AG10803 (cell line): ENCODE measurements around a stretch of chr12.

DNA sequence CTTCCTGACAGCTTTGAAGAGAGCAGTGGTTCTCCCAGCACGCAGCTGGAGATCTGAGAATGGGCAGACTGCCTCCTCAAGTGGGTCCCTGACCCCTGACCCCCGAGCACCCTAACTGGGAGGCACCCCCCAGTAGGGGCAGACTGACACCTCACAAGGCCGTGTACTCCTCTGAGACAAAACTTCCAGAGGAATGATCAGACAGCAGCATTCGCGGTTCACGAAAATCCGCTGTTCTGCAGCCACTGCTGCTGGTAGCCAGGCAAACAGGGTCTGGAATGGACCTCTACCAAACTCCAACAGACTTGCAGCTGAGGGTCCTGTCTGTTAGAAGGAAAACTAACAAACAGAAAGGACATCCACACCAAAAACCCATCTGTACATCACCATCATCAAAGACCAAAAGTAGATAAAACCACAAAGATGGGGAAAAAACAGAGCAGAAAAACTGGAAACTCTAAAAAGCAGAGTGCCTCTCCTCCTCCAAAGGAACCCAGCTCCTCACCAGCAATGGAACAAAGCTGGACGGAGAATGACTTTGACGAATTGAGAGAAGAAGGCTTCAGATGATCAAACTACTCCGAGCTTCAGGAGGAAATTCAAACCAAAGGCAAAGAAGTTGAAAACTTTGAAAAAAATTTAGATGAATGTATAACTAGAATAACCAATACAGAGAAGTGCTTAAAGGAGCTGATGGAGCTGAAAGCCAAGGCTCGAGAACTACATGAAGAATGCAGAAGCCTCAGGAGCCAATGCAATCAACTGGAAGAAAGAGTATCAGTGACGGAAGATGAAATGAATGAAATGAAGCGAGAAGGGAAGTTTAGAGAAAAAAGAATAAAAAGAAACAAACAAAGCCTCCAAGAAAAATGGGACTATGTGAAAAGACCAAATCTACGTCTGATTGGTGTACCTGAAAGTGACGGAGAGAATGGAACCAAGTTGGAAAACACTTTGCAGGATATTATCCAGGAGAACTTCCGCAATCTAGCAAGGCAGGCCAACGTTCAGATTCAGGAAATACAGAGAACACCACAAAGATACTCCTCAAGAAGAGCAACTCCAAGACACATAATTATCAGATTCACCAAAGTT is 207.3 kb downstream of the SLC38A4 start:
- RRBS, result no CpG with 5 or more reads among the region's 17 CpGs

GRCh38 chr12:46659669-46660345 is 166.0 kb downstream of the SLC38A4 start:
- RRBS, result 47% methylated on average over 3 of the region's 4 CpGs

- RRBS, result no CpG with 5 or more reads among the region's 2 CpGs
Observed at GRCh38 chr12:46814067-46814591, 11.7 kb downstream of the SLC38A4 start.

DNA sequence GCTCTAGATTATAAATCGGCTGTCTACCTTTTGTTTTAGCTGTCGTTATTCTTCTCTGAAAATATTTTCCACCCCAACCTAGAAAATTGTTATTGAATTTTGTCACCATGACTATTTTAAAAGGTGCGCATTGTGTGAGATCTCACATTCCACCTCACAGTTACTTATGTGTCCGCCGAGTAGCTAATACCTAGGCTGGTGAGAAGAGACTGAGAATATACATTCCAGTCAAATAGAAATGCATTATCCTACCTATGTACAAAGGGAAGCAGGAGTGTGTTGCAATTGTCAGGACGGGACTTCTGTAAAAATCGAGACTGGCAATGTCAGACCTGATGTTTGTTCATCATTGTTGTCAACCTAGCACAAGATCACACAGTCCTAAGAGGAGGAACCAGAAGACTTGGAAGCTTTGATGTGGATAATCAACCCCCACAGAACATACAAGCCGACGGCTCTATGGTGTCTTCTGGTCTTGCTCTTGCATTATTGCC is 108.8 kb upstream of the SLC38A4 start:
- RRBS, result no CpG with 5 or more reads among the region's 9 CpGs

DNA sequence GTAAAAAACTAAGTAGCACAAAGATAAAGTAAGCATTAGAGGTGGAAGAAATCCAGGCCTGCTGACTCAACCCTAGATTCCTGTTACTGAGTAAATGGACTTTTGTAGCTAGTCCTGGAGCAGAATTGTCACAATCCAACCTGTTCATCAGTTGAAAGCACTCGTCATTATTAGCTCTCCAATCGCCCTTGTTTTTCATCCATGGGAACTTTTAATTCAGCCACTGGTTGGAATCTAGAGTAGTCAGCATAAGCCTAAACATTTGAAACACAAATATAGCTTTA is 139.5 kb upstream of the AMIGO2 start:
- RRBS, result no CpG with 5 or more reads among the region's 2 CpGs

- RRBS, result no CpG with 5 or more reads among the region's 14 CpGs
Observed at GRCh38 chr12:47249580-47250678, 170.2 kb upstream of the AMIGO2 start.

DNA sequence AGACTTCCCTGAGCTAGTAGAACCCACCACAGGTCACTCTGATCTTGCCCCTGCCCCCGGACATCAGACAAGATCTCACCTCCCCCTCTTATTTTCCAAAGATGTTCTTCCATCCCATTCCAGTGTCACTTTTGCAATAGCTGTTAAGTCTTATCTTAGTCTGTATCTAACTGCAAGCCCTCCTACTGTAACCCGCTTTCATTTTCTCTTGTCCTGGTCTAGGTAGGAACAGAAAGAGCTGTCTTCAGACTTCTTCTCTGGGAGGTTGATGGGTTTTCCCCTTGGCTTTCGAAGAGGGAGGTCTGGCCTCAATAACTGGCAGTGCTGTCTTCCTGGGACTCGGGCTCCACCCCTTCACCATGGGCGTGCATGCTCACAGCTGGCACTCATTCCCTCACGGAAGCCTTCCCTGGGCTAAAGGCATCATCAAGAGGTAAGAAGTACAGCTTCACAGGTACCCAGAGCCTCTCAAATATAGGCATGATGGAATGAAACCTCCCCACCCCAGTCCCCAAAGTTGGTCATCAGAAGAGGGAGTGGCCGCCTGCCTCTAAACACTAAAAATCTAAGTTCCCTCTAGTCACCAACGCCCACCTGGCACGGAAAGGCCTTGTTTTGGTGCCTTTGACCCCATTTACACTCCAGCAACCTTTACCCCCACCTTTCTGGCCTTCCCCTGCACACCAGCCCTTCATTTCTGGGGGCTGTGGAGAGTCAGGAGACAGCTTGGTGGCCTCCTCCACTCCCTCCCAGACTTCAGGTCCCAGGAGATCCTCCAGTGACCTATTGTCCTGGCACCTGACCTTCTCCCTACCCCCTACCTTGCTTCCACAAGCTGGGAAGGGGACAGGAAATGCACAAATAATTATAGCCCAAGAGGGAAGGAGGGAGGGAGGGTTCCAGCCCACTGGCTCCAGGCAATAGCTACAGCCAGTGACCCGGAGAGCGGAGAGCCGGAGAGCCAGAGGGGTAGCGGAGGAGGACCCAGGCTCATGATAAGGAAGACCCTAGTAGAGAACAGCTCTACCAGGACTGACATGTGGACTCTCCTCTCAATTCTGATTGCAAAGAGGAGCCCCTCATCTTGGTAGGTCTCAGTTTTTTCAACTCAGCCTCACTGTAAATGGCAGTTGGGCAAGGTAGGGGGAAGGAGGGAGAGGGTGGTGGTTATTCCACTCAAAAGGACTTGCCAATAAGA is 2.8 kb downstream of the RAPGEF3 start:
- RRBS, result no CpG with 5 or more reads among the region's 13 CpGs

DNA sequence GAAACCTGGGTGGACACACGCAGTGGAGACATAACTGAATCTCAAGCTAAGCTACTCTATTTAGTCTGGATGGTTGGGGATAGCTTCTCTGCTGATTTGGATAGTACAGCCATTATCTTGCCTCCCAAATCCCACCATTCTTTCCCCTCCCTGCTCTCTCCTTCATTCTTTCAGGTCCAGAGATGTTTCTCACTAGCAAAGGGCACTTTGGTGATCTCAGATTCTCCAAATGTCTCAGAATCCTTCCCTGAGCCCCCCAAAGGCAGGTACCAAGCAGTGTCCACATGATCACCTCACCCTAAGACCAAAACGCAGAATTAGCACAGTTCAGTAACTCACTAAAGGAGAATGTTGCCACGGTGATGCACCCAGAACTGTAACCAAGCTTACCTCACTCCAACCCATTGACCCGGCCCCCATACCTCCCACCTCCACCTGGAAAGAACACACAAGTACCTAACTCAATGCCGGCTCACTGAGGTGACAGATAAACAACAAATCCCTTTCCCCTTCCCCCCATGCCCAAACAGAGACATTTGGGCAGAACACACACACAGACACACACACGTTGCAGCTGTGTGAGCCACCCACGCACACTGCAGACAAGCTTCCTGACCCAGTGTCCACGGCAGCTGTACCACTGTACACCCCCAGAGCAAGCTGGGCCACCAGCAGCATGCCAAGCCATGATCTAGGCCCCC is 1.4 kb downstream of the RAPGEF3 start:
- RRBS, result no CpG with 5 or more reads among the region's 8 CpGs

DNA sequence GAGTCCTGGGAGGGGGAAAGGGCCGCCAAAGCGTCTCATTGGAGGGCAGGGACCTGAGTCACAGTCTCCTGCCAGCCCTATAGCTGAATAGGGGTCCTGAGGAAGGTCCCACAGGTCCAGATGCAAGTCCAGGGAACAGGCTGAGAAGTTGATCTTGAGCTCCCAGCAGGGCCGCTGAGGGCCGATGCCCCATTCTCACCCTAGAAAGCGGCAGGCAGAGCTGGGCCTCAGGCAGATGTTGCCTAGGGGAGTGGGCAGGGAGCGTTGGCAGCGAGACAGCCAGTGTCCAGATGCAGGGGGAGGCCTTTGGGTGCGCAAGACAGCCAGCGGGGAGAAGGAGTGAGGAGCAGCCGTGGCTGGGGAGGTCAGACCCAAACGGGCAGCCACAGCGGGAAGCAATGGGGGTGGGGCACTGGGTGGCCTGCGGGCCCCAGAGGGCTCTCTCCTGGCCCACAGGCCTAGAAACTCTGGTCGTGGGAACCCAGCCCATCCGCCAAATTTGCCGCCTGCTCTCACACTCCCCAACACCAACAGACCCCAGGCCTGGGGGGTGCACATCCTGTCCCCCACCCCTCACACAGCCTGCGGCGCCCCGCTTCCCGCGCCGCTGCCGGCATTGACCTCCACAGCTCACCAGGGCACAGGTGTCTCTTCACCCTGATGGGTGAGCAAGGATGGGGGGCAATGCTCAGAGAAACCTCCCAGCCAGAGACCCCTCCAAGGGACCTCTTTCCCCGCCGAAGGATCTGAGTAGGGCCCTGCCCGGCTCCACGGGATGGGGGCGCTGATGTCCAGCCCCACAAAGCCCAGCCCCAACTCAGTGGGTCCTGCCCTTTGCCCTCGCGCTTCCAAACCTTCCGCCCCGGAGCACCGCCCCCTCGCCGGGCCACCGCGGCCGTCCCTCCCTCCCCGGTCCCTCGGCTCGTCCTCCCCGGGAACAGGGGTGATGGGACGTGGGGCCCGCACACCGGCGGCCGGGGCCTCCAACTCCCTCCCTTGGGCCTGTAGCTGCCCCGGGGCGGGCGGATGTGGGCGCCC is 898 bp downstream of the HDAC7 start:
- RRBS, result under 1% methylated on average over 11 of the region's 51 CpGs

- RRBS, result no CpG with 5 or more reads among the region's 10 CpGs
Observed at GRCh38 chr12:47828737-47829592, 9.3 kb upstream of the HDAC7 start.

DNA sequence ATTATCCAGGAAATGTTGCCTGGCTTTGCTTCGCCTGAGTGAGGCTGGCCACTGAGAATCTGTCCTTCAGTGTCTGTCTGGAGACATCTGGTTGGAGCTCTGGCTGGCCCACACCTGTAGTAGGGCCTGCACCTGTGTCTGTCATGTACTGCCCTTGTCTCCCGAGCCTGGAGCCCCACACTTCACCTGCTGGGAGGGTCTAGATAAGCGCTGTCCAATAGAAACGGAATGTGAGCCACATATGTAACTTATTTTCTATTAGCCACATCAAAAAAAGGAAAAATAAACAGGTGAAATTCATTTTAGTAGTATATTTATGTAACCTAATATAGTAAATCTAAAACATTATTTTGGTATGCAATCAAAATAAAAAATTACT is 9.9 kb upstream of the HDAC7 start:
- RRBS, result no CpG with 5 or more reads among the region's 4 CpGs

DNA sequence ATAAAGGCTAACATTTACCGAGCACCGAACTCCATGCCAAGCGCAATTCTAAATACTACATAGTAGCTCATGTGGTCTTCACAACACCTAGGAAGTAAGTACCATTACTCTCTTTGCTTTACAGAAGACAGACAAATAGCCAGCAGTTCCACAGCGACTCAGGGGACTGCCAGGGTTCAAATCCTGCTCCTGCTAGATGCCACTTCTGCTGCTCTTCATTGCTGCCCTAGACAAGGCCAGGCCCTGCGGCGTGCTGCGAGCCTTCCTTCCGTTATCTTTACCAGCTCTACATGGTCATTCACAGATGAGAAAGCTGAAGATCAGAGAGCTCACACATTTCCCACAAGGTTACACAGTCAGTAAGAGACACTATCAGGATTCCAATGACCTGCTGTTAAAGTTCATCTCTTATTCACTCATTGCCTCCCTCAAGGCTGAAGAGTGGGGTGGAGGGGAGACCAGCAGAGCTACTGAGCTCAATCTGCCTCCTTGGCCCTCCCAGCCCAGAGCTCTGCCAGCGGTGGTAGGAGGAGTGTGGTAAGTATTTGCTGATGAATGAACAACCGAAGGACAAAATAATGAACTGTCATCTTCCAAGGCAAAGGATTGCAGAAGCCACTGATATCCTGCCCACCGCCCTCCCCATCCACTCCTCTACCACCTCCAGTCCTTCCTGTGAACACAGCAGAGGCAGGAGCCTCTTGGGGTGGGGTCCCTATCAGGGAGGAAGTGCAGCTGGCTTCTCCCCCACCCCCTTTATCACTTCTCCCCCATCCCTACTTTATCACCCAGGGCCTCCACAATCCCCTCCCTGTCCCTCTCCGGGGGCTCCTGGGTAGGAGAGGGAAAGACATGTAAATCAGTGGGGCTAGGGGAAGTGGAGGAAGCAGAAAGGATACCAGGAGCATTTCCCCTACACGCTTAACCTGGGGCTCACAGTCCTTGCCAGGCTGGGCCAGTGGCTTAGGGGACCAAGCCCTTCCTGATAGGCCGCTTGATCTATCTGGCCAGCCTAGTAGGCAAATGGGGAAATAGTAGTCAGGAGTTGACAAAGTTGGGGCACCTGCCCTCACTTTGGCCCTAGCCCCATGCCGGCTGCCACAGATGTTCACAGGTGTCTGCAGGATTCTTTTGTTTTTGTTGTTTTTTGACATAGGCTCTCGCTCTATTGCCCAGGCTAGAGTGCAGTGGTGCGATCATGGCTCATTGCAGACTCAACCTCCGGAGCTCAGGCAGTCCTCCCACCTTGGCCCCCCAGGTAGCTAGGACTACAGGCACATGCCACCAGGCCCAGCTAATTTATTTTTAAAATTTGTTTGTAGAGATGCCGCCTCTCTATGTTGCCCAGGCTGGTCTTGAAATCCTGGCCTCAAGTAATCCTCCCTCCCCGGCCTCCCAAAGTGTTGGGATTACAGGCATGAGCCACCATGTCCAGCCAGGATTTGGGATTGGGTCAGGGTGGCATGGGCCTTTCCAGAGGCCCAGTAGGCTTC is 15.0 kb upstream of the HDAC7 start:
- RRBS, result no CpG with 5 or more reads among the region's 20 CpGs

DNA sequence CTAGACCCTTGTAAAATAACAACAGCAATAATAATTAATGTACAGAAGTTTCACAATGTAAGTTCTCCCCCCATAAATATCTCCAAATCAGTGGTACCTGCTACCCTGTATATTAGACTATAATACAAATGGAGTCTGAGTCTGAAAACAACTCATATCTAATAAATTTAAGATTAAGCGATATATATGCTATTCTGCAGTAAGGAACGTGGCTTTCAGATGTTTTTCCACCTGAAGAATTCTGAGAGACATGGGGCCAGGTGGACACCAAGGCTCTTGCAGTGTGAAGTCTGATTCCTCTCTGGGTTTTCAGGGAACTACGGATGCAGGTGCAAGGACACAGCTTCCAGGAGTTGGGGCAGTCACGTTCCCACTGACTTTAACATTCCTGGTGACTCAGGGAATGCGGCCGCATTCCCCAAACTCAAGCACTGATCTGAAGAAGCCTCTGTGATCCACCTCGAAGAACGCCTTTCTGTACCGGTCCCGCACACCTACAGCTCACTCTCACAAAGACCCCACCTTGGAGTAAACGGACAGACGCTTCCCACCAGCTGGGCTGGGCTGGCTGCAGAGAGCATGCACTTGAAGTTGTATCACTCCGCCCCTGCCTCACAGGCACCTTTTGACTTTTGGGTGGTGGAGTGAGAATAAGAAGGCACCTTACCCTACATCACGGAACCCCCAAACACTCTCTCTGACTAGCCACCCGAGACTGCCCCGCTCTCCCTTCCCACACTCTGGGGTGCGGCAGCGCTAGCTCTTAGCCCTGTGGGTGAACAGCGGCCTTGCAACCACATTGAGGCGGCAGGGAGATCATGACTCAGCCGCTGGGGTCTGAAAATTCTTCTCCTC is 23.5 kb upstream of the HDAC7 start:
- RRBS, result no CpG with 5 or more reads among the region's 21 CpGs

DNA sequence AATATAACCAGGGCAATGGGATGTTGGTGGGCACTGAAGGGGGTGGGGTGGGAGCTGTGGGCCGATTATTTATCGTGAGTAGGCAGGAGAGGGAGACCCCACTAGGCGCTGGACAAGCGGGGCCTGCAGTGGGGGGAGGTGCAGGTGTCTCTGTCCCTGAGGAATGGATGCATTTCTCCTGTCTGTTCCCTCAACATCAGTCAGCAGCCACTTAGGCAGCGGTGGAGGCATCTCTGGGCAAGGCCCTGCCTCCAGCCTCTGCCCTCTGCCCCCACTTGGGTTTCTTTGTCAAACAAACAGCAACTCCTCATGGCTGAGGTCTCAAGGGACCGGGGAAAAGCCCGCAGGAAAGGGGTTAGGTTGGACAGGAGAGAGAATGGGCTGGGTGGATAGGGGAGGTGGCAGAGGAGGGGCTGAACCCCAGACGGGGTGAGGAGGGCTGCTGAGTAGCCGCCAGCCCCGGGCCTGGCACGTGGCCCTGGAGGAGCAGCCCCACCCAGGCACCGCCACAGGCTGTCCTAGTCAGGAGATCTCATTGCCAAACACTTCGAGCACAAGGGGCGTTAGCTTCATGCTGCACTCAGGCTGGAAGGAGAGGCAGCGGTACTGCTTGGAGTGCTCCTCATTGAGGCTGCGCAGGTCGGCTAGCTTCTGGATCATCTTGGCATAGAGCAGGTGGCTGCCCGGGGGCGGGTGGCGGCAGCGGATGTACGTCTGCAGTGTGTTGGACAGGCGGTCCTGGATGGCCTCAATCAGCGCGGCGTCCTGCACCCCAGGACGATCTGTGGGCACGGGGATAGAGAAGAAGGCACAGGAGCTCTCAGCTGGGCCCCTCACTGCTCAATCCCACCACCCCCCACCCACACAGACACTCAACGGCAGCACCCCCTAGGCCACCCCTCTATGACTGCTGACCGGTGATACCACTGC is 24.8 kb upstream of the HDAC7 start:
- RRBS, result no CpG with 5 or more reads among the region's 30 CpGs

GRCh38 chr12:47867587-47867966 is 37.2 kb downstream of the VDR start:
- RRBS, result no CpG with 5 or more reads among the region's 3 CpGs

- RRBS, result no CpG with 5 or more reads among the region's 7 CpGs
Observed at GRCh38 chr12:47870073-47870814, 34.5 kb downstream of the VDR start.

- RRBS, result no CpG with 5 or more reads among the region's 4 CpGs
Observed at GRCh38 chr12:47889029-47889393, 15.8 kb downstream of the VDR start.

DNA sequence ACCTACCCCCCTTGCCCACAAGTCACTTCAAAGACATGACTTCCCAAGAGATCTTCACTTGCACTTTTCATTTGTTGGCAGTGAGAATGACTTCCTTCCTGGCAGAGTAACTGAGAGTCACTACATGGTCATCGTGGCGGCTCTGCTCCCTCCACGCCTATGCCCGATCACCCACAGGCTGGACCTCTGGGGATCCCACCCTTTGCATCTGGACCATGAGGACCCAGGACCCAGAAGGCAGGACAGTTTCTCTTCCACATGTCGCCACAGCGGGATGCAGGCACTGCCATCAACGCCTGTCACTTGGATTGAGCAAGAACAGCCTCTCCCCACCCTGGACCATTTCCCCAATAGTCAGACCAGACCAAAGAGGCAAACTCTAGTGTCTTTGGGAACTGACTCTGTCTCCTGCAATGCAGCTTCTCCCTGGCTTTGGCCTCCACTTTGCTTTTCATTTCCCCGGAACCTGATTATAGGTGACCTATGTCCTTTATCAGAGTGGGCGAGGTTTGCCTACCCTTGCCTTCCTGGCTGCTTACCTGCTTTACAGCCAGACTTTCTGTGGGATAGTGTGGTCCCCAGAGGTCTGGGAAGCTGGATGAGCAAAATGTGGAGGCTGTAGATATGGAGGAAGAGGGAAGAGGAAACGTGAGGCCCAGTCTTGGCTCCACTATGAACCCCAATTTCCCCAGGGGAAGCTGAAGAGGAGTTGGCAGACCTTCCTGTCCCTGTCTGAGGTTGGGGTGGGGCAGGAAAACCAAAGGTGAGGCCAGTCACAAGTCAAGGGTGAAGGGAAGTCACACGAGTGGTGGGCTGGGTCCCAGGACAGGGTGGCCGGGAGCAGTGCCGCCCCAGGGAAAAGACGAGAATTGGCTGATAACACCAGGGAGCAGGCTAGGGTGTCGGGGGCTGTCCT is 3.4 kb downstream of the VDR start:
- RRBS, result no CpG with 5 or more reads among the region's 15 CpGs

- RRBS, result no CpG with 5 or more reads among the region's 3 CpGs
Observed at GRCh38 chr12:47908197-47908647, 3.4 kb upstream of the VDR start.

GRCh38 chr12:48021674-48022409 is 17.6 kb upstream of the COL2A1 start:
- RRBS, result 24% methylated on average over 2 of the region's 8 CpGs